BE2C (cell line): ENCODE results near the genes SPATA7, EML5 and KCNK13.

DNA sequence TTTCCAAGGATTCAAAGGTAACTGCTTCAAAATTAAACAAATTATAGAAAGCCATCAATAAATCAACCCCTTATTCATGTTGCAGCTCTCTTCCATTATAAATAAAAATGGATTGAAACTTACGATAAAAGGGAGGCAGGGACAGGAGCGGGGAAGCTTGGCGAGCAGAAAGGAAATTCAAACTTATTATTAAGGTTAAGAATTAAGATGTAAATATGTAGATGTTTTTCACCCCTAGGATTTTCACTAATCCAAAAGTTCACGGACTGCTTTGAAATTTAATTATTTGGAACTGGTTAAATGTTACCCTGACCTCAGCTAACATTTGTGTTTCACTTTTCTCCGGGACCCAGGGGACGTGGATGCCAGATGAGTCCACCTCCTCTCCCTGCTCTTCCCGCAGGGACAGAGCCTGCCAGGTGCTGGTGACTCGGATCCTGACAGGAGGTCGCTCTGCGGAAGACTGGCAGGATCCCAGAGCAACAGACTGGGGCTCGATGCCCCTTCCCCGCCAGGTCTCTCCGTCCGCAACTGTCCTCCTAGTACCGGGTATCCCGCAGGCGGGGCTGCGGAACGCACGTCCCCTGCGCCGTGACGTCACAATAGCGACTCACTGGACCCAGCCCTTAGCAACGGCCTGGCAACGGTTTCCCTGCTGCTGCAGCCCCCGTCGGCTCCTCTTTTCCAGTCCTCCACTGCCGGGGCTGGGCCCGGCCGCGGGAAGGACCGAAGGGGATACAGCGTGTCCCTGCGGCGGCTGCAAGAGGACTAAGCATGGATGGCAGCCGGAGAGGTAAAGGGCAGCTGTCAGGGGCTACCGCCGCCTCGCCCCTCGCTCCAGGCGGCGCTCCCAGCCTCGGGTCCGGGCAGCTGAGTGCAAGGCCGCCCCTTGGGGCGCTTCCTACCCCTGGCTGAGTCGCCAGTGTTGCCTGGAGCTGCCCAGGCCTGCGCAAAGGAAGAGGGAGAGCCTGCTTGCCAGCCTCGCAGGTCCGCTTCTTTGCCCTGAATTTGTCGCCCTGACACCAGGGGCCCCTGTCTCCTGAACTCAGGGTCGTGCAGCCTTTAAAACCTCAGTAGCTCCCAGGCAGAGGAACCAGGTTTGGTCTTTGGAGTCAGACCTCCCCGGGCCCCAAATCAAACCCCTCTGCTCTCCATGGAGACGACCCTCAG lies at the start of gene SPATA7:
SPATA7 (plus strand) TSS at position 613 of the 1,170 bp plus-strand sequence.
- RRBS = 1% methylated on average over 13 of the region's 55 CpGs

- RRBS = no CpG with 5 or more reads among the region's 2 CpGs
Observed at GRCh38 chr14:88542943-88543483, 11.8 kb downstream of the PTPN21 start.

DNA sequence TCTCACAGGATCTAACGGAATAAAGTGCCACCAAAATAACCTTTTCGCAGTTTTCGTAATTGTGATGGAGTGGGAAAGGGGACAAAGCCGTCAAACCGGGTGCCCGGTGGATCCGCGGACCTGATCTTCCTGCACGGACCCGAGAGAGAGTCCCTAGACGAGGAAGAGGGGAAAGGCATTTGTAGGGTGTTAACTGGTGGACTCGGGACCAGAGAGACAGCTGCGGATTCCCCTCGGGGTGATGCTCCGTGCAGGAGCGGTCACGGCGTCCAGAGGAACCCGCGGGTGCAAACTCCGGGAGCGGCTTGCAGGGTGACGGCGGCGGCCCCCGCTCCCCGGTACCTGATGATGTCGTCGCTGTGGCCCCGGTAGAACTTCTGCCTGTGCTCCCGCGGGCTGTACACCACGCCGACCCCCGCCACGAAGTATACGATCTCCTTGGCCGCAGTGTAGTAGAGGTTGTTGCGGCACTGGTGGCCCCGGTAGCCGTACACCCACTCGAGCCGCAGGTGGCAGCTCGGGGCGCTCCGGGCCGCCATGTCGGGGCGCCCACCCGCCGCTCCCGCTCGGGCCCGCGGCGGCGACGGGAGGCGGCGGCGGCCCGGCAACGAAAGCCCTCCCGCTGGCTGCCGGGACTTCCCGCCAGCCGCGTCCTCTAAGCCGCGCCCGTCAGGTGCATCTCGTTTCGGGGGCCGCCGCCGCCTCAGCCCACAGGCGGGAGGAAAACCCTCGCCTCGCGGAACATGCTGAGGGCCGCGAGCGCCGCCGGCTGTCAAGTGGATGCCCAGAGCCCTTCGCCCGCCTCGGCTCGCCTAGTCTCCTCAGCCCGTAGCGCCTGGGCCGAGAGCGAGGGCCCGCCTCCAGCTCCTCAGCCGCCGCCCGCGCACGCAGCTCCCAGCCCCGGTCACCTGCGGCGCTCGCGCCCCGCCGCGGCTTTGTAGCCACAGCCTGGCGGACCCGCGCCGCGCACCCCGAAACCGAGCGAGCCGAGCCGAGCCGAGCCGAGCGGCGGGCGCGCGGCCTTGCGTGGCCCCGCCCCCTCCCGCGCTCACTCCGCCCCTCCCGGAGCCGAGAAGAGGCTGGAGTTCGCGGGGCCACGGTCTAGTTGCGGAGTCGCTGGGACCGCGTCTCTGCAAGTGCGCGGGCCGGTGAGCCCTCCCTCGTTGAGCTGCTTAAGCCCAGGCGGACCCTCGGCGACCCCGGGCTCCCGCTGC lies at the start of gene EML5:
EML5 (minus strand) TSS at position 989 of the 1,214 bp plus-strand sequence.
- RRBS = under 1% methylated on average over 47 of the region's 147 CpGs

DNA sequence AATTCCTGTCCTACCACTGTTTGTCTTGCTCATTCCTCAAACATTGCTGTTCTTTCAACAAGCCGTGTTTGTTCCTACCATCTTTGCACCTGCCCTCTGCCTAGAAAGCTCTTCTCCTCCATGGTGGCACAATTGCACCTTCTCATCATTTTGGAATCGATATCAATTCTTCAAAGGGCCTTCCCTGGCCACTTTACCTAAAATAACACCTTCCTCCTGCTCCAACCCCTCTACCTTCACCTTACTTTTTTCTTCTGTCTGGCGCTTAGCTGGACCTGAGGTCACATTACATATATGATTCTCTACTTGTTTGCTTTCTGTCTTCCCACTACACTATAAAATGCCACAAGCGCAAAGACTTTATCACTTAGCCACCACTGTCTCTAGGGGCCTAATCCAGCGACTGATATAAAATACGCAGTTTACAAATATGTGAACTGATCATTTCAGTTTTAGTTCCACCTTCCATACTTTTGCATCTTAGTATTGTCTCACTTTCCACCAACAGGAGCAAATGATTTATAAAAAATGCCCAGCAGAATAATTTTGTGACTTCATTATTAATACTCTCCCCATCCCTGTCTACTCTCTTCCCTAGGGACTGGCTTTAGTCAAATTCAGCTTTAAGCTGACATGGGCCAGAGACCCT lies 169.0 kb downstream of the FOXN3 start:
- RRBS = no CpG with 5 or more reads among the region's 6 CpGs

GRCh38 chr14:89292095-89292775 lies 124.8 kb downstream of the FOXN3 start:
- RRBS = no CpG with 5 or more reads among the region's 10 CpGs

GRCh38 chr14:89340014-89340391 lies 77.0 kb downstream of the FOXN3 start:
- RRBS = no CpG with 5 or more reads among the region's 1 CpG

DNA sequence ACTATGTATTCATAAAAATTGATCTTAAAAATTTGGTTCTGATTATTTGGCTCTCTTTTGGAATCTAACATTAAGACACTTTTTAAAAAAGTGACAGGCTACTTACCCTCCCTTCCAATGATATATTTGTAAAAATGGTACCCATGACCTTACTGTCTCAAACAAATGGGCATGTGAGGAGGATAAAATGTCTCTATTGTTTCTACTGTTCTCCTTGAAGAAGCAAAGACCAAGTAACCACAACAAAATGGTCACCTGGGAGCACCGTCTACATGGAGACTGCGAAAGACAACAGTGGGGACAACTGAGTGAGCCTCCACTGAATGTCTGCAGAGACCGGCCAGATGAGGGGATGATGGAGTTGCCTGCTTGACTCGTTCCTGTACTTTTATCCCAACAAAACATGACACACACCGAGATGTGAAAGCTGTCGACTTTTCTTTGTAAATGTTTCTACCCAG lies 67.0 kb downstream of the FOXN3 start:
- RRBS = no CpG with 5 or more reads among the region's 6 CpGs

DNA sequence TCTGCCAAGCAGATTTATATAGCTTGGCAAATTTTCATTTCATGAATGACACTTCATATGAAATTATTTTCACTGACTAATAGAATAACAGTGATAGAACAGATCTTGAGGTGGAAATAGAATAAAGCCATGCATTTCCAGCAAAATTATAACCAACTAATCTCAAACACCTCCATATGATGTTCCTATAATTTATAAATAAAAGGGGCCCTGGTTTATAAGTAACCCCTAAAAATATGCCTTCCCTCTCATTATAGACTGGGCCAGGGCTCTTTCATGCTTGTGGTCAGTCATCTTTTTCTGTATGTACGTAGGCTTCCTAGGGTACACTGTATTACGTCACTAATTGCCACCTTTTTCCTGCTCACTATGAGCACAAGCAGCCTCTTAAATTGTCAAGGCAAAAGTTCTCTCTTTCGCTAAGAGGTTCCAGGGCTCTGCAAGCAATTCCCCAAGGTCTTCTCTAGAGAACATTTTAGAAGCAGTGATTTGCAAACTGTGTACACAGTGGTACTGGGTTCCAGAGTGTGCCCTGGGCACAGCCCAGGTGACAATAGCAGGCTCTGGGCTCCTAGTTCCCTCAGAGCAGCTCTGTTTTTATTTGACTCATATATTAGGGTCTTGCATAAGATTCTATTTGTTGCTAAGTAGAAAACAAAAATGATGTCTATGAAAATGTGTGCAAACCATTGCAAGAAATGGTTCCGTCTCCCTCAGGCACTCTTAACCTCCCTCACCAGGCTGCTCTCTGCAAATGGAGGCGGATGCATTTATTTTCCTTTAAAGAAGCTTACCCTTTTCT lies 197.3 kb upstream of the FOXN3 start:
- RRBS = no CpG with 5 or more reads among the region's 5 CpGs

DNA sequence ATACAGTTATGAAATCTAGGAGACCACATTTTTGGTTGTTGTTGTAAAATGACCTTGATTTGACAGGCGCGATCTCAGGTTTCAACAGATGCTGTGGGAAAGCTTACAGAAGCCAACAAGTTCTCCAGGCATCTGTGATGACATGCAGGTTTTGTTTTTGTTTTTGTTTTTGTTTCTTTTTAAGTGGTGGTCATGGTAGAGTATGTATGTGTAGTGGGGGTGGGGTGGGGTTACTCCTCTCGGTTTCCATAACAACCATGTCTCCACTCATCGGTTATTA lies 199.8 kb upstream of the FOXN3 start:
- RRBS = no CpG with 5 or more reads among the region's 4 CpGs

- RRBS = under 1% methylated on average over 16 of the region's 75 CpGs
Observed at GRCh38 chr14:89618764-89619935, 202.1 kb upstream of the FOXN3 start.

GRCh38 chr14:89659953-89660715 lies 243.1 kb upstream of the FOXN3 start:
- RRBS = no CpG with 5 or more reads among the region's 7 CpGs

- RRBS = 2% methylated on average over 50 of the region's 88 CpGs
Observed at GRCh38 chr14:89701028-89702186, 253.1 kb downstream of the EFCAB11 start.

DNA sequence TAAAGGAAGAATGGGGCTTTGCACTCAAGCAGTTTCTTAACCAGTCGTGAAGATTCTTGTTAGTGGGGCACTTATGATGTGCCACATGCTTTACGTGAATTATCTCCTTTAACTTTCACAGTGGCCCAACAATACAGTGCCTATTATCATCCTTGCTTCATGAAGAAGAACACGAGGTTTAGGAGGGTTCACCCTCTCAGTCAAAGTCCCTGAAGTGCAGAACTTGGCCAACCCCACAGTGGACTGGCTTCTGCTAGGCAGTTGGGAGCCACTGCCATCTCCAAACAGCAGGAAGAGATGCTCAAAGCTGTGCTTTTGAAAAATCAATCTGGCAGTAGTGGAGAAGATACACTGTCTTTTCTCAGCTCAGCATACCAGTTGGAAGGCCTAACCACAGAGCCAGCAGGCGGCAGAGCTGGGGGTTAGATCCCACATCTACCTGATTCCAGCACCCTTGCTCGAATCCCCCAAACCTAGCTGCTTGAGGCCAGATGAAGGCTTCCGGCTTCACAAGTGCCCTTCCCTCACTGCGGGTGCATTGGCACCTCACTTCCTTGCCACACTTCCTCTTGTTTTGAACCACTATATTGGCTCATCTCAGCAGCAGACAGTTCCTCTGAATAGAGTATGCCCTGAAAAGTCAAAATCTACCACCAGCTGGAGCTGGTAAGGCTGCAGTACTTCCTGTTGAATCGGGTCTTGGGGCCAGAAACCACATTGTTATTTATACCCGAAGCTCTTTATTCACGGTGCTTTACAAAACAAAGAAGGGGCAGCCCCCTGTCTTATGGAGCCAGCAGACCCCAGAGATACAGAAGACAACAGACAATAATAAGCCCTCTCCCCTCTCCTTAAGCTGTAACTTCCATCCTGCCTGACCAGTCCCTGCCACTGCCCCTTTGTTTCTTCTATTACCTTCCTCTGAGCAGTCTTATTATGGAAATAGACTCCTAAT lies 233.8 kb downstream of the EFCAB11 start:
- RRBS = no CpG with 5 or more reads among the region's 10 CpGs

DNA sequence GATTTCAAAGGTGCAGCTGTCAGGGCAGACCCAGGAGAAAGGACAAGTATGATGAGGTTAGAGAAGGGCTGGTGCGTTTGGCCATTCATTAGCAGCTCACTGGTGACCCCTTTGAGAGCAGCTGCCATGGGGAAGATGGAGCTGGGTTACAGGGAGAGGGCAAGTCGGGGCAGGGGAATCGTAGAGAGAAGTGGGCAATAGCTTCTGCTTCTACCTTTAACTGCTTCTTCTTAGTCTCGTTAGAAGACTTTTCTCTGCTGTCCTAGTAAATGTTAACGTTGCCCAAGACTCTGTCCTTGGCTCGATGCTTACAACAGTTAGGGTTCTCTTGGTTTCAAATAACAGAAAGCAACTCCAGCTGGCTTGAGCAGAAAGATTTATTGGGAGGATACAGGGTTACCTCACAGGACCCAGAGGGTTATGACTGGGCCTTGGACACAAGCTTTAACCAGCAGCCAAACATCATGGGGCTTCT lies 161.6 kb downstream of the EFCAB11 start:
- RRBS = no CpG with 5 or more reads among the region's 6 CpGs

GRCh38 chr14:90061548-90062156 lies at the start of gene KCNK13:
KCNK13 (plus strand) TSS chr14:90061994.
- RRBS = 2% methylated on average over 8 of the region's 64 CpGs

GRCh38 chr14:90140666-90141398 lies 79.0 kb downstream of the KCNK13 start:
- RRBS = no CpG with 5 or more reads among the region's 11 CpGs

GRCh38 chr14:90330304-90330592 lies 1.5 kb downstream of the NRDE2 start:
- RRBS = no CpG with 5 or more reads among the region's 4 CpGs

GRCh38 chr14:90404625-90404958 lies 7.8 kb downstream of the CALM1 start:
- RRBS = no CpG with 5 or more reads among the region's 1 CpG

- RRBS = no CpG with 5 or more reads among the region's 6 CpGs
Observed at GRCh38 chr14:90404959-90405286, 8.1 kb downstream of the CALM1 start.

DNA sequence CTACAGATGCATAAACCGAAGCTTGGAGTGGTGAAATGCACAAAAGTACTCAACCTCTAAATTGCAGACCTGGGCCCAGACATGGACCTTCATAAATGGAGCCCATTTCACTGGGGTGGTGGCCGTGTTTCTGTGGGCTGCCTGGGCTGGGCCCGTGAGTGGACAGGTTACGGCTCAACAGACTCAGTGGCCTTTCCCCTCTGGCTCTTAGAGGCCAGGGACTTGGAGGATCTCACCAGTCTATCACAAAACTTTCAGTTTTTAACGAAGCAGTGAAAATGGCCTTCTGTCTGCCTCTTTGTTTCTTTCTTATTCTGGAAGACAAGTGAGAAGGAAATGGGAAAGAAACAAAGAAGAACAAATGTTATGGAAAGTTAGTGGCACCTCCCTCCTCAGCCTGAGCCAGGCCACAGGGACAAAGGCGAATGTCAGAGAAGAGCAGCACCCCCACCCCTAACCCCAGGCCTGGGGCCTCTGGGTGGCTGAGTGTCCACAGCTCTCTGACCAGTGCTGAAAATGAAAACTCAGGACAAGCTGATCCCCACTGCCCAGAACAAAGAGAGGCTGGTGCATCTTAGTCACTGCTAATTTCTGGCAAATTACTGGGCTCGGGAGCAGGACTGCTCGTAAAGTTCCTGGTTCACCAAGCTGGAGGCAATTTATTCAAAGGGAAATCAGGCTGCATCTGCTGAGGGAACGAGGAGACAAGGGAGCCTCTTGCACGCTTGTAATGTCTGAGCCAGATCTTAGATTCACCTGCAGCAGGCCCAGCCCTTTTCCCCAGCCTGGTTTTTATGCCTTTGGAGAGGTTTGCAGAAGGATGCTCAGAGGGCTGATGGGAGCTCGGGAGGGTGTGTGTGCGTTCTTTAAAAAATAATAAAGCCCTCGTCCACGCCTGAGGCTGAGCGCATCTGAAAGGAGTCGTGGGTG lies 43.1 kb downstream of the CALM1 start:
- RRBS = no CpG with 5 or more reads among the region's 16 CpGs